AG09309 (cell line): ENCODE results near the genes CCDC14 and SNX4.

DNA sequence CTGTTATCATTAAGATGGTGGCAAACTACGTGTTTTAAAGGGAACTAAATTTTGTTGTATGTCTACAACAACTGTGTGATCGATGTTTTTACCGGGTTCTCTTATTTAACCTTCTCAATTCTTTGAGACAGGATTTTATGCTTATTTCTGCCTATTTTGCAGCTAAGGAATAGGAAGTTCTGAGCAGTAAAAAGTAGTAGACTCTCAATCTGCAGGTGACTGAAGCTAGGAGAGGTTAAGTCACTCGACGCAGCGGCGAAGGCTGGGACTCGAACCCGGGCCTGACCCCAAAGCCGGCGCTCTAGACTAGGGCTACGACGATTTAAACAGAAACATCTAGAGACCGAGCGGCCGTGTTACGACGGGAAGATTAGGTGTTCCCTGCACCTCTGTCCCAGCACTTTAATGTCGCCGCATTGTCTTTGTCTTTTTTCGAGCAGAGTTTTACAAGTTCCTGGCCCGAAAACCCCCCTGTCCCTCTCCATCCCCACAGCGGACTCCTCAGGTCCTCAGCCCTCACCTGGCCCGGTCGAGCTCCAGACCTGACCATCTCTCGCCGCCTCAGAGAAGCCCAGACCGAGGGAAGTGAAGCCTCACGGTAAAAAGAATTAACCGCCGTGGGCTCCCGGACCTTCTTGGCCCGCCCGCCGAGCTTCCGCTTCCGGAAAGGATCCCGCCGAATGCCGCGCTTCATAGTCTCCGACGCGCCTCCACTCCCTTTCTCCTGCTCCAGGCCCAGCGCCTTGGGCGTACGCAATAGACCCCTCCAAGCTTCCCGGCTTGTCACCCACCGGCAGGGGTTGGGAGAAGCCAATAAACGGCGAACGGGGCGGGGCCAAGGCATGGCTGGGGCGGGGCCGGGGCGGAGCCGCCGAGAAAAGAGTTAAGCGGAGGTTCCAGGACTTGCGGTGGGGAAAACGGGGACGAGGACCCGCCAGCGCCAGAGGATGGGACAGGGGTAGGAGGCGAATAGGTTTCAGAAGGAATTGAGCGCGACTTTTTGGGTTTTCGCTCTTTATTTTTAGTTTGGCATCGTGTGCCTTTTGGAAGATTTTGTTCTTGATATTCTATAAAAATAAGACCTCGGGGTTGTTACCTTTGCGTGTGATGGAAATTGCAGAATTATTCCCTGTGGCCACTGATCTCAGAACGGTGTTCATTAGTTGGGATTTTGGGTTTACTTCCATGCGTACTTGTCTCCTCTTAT, at the start of gene CCDC14:
Gene CCDC14 (minus strand): TSS at position 606 of the 1,207 bp plus-strand sequence.
- RRBS = 2% methylated on average over 12 of the region's 73 CpGs

DNA sequence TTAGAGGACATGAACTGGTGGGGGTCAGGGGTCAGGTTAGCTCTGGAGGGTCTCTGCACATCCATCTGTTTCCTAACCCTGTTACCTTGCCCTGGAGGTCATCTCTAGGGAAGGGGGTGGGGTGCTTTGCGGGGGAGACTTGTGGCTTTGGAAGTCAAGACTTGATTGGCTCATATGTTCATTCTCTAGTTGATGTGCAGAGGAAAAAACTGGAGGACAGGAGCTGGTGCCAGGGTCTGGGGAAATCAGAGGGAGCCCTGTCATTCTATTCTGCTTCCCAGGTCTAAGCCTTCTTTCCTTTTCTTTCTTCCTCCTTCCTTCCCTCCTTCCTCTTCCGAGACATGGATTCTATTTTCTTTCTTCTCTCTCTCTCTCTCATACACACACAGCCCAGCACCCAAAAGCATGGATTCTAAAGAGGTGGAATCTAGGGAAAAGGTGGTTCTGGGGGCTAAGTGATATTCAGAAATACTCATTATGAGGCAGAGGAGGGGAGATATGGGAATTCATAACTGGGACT, 1.8 kb downstream of the KALRN start:
- RRBS = no CpG with 5 or more reads among the region's 2 CpGs

DNA sequence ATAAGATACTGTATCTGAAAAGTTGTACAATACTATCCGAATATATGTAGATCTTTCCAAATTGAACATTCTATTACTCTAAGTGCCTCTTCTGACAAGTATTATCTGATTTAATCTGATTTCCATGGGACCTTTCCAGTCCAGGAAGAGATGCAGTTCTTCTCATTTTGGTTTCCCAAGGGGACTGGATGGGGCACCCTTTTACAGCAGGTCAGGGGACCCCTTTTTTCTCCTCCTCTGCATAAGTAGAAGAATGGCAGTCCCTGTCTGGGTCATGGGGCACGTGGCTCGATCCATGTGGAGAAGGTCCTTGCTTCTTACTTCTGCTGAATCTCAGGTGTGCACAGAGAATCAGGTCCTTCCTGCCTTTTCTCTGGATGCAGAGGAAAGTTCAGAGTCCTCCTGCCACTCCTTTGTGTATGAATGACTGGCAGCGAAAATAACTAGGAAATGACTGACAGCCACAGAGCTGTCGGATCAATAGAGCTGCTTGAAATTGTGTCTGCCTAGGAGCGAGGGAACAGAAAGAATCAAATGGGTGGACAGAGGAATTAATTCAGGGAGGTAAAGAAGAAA, 8.3 kb downstream of the KALRN start:
- RRBS = no CpG with 5 or more reads among the region's 6 CpGs

- RRBS = no CpG with 5 or more reads among the region's 4 CpGs
These were observed 250.3 kb downstream of the KALRN start for GRCh38 chr3:124283215-124284081.

- RRBS = no CpG with 5 or more reads among the region's 17 CpGs
These were observed 97.9 kb upstream of the UMPS start for GRCh38 chr3:124632175-124632897.

GRCh38 chr3:124634596-124635654, 95.3 kb upstream of the UMPS start:
- RRBS = no CpG with 5 or more reads among the region's 9 CpGs

GRCh38 chr3:124774192-124774595, 43.9 kb downstream of the UMPS start:
- RRBS = no CpG with 5 or more reads among the region's 3 CpGs

GRCh38 chr3:124784683-124785368, 54.6 kb downstream of the UMPS start:
- RRBS = no CpG with 5 or more reads among the region's 16 CpGs

DNA sequence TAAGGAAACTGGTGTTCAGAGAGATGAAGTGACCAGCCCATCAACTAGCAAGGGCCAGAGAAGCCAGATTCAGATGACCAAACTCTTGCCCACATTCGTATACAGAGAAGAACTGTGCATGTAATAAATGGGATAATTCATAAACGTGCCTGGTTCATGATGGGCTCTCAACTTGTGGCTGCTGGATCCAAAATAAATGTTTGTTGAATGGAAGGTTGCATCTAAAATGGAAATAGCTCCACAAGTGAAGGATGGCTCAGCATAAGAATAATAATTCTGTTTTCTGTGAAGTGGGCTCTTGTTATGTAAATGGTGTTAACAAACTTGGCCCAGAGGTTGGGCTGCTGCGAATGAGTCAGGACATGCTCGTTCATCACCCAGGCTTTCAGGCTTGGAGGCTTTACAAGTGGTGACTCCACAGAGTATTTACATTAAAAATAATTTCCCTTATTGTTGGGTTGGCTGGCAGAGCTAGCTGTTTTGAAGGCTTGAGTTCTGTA, 60.6 kb downstream of the ITGB5 start:
- RRBS = no CpG with 5 or more reads among the region's 4 CpGs

DNA sequence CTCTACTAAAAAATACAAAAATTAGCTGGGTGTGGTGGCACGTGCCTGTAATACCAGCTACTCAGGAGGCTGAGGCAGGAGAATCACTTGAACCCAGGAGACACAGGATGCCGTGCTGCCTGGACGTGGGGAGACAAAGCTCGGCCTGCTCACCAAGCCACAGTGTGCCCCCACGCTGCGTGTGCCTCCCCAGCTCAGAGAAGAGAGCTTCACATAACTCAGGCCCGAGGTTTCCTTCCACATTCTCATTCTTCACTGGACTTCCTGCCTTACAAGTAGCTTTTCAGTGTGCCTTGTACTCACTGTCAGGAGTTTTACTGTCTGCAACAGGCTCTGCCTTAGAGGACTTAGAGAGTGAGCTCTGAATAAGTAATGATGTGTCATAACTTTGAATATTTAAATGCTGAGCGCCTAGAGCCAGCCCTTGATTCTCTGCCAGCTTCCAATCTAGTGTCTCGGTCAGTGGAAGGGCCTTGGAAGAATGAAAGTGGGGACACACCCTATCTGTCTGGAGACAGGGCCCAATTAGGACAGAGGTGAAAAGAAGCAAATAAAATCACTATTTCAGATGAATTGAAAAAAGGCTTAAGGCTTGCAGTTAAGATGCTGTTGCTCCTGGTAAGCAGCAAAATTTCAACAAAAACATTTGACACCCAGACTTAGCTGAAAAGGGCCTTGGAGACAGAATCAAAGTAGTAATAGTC, 41.7 kb downstream of the ITGB5 start:
- RRBS = no CpG with 5 or more reads among the region's 9 CpGs

DNA sequence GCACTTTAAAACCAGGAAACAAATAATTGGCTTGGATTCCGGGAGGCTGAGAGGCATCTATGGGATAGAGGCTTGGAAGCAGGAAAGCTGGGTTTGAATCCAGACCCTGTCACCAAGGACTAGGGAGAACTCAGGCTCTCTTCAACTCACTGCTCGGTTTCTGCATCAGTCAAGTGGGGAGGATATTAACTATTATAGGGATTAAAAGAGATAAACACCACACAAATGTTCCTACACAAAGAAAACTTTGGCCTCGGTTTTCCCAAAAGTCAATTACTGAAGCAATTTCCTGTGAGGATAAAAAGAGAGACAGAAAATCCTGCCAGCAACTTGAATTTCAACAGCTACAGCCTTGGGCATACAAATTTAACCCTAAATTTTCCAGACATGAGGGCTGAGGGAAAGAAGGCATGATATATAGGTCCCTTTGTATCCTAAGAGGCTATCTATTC, 36.0 kb downstream of the ITGB5 start:
- RRBS = no CpG with 5 or more reads among the region's 3 CpGs

- RRBS = no CpG with 5 or more reads among the region's 6 CpGs
These were observed 67.7 kb upstream of the HEG1 start for GRCh38 chr3:125123530-125123842.

GRCh38 chr3:125129460-125130023, 73.7 kb upstream of the HEG1 start:
- RRBS = no CpG with 5 or more reads among the region's 10 CpGs

- RRBS = no CpG with 5 or more reads among the region's 6 CpGs
These were observed 11.7 kb downstream of the SLC12A8 start for GRCh38 chr3:125200825-125201357.

DNA sequence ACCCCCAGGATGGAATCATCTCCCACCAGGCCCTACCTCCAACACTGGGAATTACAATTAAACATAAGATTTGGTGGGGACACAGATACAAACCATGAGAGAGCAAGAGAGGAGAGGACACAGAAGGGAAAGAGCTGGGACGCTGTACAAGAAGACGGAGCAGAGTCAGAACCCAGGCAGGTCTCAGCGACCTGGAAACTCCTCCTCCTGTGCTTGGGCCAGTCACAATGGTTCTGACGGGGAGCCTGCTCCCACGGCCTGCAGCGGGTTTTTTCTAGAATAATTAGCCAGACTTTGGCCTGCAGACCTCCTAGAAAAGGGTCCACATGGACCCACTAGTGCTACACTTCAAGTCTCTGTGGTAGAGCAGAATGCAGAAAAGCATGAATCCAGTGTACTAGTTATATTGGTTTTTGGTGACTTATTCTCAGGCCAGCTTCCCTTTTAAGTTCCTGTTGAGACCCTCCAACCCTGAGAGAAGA, 5.6 kb downstream of the SLC12A8 start:
- RRBS = no CpG with 5 or more reads among the region's 6 CpGs

GRCh38 chr3:125395104-125395530, 20.0 kb upstream of the ZNF148 start:
- RRBS = no CpG with 5 or more reads among the region's 5 CpGs

GRCh38 chr3:125519423-125520485, at the start of gene SNX4:
SNX4 (minus strand) TSS chr3:125520202.
- RRBS = 2% methylated on average over 17 of the region's 66 CpGs

DNA sequence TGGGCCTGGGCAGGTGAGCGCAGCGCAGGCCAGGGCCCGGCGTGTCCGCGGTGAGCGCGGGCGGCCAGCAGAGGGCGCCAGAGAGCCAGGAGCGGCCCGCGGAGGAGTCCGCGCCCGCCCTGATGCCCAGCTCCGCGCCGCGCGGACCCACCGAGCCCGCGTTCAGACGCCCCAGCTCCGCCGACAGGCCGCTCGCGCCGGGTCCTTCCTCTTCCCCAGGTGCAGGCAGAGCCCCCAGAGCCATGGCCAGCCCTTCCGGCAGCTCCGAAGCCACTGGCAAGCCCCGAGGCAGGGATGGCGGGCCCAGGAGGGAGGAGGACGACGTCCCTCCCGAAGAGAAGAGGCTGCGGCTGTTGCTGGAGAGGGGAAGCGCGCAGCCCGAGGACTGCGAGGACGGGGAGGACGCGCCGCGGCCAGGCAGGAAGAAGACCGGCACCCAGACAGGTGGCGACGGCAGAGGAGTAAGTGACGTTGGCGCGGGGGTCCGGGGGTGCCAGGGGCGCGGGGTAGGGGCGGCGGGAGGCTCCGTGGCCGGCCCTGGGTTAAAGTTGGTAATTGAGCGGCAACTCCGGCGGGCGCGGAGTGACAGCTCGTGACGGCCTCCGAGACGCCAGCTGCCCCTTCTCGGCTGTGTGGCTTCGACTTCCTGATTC, 171.2 kb upstream of the OSBPL11 start:
- RRBS = 4% methylated on average over 5 of the region's 72 CpGs

DNA sequence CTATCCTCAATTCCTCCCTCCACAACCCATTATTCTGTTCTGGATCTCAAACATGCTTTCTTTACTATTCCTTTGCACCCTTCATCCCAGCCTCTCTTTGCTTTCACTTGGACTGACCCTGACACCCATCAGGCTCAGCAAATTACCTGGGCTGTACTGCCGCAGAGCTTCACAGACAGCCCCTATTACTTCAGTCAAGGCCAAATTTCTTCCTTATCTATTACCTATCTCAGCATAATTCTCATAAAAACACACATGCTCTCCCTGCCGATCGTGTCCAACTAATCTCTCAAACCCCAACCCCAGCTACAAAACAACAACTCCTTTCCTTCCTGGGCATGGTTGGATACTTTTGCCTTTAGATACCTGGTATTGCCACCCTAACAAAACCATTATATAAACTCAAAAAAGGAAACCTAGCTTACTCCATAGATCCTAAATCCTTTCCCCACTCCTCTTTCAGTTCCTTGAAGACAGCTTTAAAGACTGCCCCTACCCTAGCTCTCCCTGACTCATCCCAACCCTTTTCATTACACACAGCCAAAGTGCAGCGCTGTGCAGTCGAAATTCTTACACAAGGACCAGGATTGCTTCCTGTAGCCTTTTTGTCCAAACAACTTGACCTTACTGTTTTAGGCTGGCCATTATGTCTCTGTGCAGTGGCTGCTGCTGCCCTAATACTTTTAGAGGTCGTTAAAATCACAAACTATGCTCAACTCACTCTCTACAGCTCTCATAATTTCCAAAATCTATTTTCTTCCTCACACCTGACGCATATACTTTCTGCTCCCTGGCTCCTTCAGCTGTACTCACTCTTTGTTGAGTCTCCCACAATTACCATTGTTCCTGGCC, 102.0 kb upstream of the ROPN1B start:
- RRBS = no CpG with 5 or more reads among the region's 7 CpGs

- RRBS = no CpG with 5 or more reads among the region's 38 CpGs
These were observed 13.3 kb downstream of the KLF15 start for GRCh38 chr3:126343692-126344464.